ENCODE data around the gene ABRACL.

- RRBS = no CpG with 5 or more reads among the region's 3 CpGs
Observed at GRCh38 chr6:136610120-136610633, 60.0 kb upstream of the MAP7 start.

DNA sequence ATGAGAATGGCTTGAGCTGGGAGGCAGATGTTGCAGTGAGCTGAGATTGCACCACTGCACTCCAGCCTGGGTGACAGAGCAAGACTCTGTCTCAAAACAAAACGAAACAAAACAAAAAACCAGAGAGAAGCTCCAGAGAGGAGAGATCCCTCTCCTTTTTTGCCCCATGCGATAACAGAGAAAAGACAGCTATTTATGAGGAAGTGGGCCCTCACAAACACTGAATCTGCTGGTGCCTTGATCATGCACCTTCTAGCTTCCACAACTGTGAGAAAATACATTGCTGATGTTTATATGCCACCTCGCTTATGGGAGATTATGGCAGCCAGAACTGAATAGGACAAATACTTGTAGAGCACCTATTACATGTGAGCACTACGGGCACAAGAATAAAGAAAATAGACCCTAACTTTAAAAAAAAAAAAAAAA, 31.4 kb downstream of the MAP3K5 start:
- RRBS = no CpG with 5 or more reads among the region's 4 CpGs

GRCh38 chr6:137664246-137664499, 170.0 kb upstream of the OLIG3 start:
- RRBS = no CpG with 5 or more reads among the region's 4 CpGs

DNA sequence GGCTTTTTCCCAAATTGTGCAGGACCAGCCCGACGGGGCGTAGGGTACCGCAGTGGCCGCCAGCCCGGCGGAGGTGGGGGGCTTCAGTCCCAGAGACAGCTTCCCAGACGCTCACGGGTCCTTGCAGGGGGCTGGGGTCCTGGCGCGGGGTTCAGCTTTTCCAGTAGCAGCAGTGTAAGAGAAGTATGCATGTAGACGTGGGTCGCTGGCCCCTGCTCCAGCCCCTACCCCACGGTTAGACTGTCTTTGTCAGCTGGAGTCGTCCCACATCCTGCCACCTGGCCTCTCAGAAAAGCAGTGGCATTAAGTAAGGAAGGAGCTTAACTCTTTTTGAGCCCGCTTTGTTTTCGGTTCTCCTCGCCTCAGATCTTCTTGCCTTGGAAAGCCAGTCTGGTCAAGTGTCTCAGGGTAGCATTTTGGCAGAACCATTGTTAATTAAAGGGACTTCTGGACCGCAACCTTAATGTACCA, 911 bp downstream of the TNFAIP3 start:
- RRBS = no CpG with 5 or more reads among the region's 19 CpGs

- RRBS = no CpG with 5 or more reads among the region's 1 CpG
Observed at GRCh38 chr6:137868406-137868705, 1.3 kb downstream of the TNFAIP3 start.

DNA sequence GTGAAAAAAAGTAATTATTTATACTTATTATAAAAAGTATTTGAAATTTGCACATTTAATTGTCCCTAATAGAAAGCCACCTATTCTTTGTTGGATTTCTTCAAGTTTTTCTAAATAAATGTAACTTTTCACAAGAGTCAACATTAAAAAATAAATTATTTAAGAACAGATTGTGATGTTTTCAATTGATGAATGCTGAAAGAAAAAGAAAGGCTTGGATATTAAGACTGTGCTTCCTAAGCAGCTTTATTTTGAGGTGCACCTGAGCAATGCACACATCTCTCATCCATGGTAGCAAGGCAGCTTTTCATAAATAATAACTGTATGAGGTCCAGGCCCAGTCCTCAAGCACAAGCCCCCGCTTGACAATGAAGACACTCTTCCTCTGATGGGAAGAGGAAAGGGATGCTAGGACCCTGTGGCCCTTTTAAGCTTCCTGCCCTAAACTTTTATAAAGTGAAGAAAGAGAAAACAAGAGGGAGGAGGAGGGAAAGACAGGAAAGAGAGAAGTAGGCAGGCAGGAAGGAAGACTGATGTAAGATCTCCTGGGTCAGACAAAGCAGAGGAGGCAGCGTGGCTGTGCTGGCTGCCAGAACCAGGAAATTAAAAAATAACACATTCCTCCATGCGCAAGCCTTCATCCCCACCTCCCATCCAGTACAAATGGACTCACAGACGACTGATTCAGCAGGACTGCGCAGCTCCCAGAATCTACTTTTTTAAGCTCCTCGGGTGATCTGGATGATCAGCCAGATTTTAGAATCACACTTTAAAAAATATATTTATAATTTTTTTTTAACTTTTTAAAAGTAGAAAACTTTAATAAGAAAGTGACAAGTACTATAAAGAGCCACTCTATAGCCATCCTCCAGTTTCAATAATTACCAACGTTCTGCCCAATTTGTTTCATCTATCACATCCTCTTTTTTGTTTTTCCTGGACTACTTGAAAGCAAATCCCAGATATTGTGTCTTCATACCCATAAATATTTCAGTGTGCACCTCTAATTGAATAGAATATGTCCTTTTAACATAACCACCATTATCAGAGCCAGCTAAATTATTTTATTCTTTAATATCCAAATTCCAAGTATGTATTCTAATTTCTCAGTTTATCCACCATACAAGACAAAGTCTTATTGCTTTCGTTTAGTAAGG, 16.5 kb downstream of the TNFAIP3 start:
- RRBS = no CpG with 5 or more reads among the region's 8 CpGs

DNA sequence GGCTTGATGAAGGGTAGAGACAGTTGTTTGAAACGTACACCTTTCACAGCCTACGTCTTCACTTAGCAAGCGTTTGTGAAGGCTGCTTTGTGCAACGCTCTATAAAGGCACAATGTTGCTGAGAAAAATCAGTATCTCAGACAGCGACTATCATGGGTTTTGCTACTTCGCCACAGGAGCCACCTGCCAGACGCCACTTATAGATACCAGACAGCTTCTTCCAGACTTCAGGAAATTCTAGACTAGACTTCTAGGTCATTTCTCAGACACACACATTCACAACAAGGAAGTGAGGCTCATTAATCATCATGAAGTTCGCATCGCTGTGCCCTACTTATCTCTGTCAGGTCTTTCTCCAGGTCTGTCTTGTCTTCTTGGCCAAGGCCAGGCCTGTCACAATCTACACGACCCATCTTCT, 115.3 kb downstream of the TNFAIP3 start:
- RRBS = no CpG with 5 or more reads among the region's 10 CpGs

DNA sequence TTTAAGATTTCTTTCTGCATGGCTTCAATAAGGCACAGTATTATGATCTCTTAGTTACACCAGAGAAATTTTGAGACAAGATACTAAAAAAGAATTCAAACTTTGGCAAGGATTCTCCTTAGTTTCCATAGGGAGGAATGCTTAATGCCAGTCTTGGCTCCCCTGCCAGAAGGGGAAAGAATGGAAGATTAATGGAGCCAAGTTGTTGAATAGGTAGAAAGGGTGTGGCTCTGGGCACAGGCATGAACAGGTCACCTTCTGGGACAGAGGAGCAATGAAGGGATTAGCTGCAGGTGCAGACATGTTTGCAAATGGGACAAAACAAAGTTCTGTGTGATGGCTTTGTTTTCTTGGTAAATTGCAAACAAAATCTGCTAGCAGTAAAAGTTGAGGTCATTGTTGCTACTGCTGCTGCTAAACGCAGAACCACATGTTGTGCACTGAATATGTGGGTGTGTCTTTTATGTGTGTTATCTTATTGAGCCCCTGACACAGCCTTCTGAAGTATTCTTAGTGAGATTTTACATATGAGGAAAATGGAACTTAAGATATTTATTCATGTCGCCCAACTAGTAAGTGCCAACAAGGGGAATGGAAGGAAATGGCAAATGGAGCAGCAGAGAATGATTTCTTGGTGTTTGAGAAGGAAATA, 93.2 kb downstream of the PERP start:
- RRBS = no CpG with 5 or more reads among the region's 2 CpGs

DNA sequence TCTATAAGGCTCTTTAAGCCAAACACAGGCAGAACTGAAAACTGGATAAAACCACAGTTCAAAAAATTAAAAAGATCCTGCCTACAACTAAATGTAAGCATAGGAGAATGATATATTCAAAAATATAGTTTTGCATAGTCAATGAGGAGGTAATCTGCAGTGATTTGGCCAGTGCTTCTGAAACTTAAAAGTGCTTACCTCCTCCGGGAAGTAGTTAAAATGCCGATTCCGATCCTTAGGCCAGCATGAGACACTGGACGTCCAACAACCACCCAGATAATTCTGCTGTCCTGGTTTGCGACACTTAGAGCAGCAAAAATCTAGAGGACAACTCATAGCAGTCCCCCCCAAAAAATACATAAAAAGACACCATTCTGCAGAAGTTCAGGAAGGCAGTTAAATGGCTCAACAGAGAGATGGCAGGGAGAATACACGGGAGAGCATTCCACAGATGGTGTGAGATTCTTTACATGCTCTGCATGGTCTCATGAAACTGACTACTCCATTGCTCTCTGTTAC, 5.5 kb downstream of the PERP start:
- RRBS = no CpG with 5 or more reads among the region's 6 CpGs

DNA sequence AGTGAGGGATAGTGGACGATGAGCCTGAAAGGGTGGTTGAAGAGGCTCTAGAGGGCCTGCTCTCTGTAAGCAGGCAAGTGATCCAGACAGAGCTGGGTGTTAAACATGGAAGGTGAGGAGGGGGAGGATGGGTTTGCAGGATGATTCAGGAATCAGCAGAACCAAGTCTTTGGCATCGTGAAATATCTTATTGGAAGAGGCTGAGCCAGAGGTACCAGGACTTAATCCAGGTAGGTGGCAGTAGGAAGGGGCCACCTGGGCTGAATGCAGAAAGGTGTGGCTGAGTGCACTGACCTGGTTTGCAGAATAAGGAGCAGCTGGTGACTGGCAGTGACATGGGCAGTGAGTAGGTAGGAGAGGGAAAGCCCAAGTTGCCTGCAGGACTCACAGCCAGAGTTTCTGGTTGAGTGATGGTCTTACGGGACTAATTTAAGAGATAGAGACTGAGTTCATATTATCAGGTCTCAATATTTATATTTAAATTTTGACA, 1.0 kb upstream of the PBOV1 start:
- RRBS = no CpG with 5 or more reads among the region's 3 CpGs

- RRBS = no CpG with 5 or more reads among the region's 6 CpGs
Observed at GRCh38 chr6:138231196-138231812, 13.0 kb upstream of the PBOV1 start.

GRCh38 chr6:138421527-138422152, 17.6 kb downstream of the HEBP2 start:
- RRBS = no CpG with 5 or more reads among the region's 10 CpGs

GRCh38 chr6:138560075-138560930, 61.0 kb upstream of the NHSL1 start:
- RRBS = no CpG with 5 or more reads among the region's 11 CpGs

DNA sequence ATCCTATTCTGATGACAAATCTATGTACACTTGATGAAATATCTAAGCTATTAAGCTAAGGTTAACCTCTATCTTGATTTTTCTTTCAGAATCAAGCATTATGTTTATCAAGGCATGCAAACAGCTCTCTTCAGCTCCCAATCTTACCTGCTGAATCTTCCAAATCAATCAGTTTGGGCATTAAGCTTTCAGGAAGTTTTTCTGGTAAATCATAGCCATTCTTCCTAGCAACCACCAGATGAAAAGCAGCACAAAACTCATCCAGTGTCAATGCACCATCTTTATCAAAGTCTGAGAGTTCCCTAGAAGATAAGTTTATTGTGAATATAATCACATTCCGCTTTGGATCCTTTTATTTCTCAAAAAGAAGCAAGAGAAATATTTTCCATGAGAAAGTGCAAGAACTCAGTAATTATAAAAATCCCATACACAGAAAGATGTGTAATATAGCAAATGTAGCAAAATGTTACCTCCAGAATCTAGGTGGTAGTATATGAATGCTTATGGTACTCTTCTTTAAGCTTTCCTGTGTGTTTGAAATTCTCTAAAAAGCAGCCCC, 46.8 kb downstream of the REPS1 start:
- RRBS = no CpG with 5 or more reads among the region's 1 CpG

- RRBS = no CpG with 5 or more reads among the region's 2 CpGs
Observed at GRCh38 chr6:138971156-138971502, 16.9 kb downstream of the REPS1 start.

GRCh38 chr6:138984772-138985741, 3.0 kb downstream of the REPS1 start:
- RRBS = no CpG with 5 or more reads among the region's 2 CpGs

- RRBS = under 1% methylated on average over 22 of the region's 83 CpGs
Observed at GRCh38 chr6:139028269-139029429, at the start of gene ABRACL. Gene ABRACL (plus strand): TSS chr6:139028745.

DNA sequence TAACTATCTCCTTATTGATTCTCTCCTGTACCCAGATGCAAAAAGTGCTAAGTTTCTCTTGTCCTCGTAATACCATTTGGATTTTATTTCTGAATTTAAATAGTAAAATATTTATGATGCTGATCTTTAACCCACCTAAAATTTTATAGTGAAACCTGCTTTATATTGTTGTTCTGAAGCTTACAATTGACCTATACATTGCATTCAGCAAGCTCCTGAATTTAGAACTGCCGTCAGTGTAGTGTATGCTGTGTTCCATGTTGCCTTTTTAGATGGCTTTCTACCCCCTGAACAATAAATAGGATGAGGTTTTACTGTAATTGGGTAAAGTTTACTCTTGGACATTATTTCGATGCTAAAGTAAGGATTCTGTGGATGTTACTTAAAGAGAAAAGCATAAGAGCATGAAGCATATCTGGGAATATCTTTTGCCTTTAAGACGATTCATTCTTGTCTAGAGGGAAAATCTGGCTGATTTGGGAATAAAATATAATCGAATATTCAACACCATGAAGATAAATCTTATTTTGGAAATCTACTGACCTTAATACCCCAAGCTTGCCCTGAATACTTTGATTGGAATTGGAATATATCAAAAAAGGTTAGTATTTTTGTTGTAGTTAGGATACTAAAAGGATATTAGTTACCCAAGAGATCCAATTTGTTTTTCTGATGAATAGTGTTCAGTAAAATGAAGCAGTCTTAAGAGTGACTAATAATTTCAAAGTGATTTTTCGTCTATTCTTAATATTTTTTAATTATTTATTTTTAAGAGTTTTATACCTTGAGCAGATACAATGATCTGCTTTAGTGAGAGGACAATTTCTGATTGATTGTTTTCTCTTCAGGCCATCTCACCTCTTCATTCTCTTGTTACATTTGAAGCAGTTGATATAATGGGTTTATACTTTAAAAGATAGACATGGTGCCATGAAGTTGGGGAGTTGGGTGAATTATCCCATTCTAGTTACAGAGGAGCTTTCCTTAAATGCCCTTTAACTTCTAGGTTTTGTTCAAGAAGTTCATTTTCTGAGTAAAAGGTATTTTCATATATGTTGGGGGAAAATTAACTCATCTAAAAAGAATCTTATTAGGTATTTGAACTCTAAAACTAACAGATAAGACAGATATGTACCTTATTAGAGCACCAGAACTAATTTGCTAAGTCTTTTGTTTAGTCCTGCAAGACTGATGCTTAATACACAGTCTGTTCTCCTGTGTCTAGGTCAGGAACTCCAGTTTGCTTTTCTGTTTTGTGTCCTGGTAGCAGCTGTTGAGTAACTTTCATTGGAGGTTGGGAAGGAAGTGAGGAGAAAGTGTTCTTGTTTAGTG, 44.8 kb downstream of the HECA start:
- RRBS = no CpG with 5 or more reads among the region's 6 CpGs

GRCh38 chr6:139288435-139288948, 3.3 kb downstream of the TXLNB start:
- RRBS = no CpG with 5 or more reads among the region's 7 CpGs